Parietal lobe (tissue), 2 donors: Measurements from ENCODE around the gene PADI1.

DNA sequence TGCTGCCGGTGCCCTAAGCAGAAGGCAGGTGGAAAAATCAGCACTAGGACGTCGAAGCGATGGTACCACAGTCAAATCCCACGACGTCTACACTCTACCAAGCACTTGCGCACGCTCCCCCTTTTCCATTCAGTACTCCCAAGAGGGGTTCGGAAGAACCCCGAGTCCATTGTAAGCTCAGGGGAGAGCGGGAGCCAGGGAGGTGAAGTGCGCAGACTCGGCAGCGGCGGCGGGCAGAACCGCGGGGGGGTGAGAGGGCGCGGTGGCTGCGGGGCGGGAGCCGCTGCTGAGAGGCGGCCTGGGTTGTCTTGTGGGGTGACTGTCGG, 48.5 kb upstream of the CROCC start:
- RAMPAGE, long total RNA, result no peak

DNA sequence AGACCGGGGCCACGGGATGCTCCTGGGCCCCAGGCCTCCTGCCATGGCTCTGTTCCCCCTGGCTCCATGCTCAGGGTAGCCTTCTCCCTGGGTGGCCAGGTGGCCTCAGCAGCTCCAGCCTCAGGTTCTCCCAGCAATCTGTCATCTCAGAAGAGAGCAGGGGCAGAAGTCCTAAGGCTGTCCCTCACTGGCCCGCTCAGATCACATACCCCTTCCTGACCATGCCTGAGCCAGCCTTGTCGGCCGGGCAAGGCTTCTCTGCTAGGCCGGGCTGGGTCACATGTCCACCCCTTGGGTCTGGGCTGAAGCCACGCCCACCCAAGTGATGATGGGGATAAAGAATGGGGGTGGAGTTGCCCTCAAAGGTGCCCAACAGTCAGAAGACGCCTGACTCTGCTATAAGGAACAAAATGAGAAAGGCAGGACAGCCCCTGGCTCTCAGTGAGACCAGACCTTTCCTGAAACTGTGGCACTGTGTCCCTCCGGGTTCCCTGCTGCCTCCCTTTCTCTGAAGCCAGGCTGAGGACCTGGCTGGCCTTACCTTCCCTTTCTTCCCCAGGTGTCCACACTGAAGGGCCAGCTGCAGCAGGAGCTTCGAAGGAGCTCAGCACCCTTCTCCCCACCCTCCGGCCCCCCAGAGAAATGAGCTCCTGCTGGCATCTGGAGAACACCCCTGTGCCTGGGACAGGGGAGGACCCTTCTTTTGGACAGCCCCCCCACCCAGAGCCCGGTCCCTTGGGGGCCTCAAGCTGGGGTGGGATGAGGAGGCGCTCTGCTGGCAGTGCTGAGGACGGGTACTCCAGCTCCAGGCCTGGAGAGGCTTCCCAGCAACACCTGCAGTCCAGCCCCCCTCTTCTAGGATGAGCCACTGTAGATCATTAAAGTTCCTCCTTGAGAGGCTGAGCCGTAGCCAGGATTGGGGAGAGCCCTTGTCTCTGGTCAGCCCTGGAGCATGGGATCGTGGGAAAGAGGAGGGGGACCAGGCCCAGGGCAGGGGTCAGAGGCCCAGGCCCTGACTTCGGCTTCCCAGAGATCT, 8.3 kb downstream of the MFAP2 start:
- RAMPAGE, long total RNA, result no peak

- RAMPAGE, long total RNA, result no peak
Measured at GRCh38 chr1:16981346-16981729, 918 bp upstream of the MFAP2 start.

DNA sequence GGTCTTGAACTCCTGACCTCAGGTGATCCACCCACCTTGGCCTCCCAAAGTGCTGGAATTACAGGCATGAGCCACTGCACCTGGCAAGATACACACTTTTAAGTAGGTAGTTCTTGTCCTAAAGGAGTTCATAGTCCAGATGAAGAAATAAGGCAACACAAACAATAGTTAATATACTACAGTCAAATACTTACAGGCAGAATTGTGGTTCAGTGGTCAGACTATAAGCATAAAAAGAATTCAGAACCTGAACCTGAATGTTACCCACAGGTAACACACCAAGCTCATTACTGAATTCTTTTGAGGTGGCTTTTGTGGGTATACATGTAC, 1.8 kb downstream of the SDHB start:
- RAMPAGE, long total RNA, result no peak

DNA sequence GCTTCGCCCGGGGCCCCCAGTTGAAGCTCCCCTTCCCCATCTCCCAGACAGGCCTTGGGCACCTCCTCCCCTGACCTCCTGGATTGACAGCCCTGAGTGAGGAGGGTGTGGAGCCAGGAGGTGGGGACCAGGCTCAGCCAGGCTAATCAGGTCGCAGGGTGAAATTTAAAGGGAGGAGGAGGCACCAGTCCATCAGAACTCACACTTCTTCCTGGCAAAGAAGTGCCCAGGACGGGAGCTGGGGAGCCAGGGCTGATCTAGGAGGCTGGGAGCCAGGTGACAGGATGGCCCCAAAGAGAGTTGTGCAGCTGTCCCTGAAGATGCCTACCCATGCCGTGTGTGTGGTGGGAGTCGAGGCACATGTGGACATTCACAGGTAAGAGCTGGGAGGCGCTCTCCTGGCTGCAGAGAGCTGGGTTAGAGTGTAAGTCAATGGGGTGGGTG, at the start of gene PADI1:
PADI1 (plus strand) TSS at position 195 of the 444 bp plus-strand sequence.
- RAMPAGE, long total RNA, result no peak

DNA sequence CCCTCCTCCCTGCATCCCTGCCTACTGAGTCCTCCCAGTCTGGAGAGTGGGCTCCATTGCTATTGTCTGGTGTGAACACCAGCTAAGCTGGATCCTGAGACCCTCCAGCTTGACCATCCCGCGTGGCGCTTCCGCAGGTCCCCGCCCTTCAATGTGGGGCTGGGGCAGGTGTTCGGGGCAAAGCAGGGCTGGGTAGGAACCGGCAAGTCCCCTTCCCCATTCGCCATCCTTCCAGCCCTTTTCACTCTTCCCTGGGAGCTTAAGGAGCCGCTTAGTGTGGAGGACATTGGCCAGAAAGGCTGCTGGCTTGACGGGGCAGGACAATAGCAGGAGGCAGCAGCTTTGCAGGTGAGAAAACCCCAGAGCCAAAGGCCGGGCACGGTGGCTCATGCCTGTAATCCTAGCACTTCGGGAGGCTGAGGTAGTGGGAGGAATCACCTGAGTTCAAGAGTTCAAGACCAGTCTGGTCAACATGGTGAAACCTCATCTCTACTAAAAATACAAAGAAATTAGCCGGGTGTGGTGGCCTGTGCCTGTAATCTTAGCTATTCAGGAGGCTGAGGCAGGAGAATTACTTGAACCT, 32.3 kb downstream of the PADI6 start:
- RAMPAGE, long total RNA, result no peak

GRCh38 chr1:17406938-17407744, 32.3 kb downstream of the RCC2 start:
- RAMPAGE, long total RNA, result no peak

- RAMPAGE, long total RNA, result no peak
Measured at GRCh38 chr1:17410964-17411219, 28.6 kb downstream of the RCC2 start.

DNA sequence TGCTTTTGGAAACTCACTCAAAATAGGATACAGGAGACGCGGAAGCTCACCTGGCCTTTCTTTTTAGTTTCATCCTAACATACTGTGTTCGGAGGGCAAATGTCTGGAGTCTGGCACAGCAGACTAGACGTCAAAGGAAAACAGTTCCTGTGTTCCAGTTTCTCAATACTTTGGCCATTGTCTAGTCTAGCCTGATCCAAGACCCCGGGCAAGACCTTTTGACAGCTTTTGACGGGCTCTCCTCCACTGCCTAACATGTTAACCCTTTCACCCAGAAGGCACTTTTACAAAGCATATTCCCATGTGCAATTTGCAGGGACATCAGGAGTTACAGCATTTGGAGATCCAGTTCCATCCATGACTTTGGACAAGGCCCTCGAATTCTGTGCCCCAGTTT, 2.7 kb downstream of the RCC2 start:
- RAMPAGE, long total RNA, result no peak

GRCh38 chr1:17559233-17559776, 19.8 kb downstream of the ARHGEF10L start:
- RAMPAGE, long total RNA, result no peak

DNA sequence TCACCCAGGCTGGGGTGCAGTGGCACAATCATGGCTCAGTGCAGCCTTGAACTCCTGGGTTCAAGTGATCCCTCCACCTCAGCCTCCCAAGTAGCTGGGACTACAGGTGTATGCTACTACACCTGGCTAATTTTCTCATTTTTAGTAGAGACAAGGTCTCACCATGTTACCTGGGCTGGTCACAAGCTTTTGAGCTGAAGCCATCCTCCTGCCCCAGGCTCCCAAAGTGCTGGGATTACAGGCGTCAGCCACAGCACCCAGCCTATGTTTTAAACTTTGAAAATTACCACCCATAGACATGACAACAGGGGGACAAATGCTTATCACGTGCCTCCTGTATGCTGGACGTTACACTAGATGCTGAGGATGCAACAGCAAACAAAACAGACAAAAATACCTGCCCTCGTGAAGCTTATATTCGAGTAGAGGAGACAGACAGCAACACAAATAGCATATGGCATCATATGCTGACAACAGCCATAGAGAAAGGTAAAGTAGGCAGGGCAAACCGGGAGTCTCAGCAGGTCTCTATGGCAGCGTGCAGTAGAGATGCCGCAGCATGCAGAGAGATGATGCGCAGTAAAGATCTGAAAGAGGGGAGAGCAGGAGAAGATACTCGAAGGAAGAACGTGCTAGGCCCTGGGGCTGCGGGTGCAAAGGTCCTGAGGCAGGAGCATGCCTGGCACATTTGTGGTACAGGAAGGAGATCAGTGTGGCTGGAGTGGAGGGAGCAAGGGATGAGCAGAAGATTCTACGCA, 44.8 kb downstream of the ARHGEF10L start:
- RAMPAGE, long total RNA, result no peak

- RAMPAGE, long total RNA, result no peak
Measured at GRCh38 chr1:17586137-17587119, 46.9 kb downstream of the ARHGEF10L start.

DNA sequence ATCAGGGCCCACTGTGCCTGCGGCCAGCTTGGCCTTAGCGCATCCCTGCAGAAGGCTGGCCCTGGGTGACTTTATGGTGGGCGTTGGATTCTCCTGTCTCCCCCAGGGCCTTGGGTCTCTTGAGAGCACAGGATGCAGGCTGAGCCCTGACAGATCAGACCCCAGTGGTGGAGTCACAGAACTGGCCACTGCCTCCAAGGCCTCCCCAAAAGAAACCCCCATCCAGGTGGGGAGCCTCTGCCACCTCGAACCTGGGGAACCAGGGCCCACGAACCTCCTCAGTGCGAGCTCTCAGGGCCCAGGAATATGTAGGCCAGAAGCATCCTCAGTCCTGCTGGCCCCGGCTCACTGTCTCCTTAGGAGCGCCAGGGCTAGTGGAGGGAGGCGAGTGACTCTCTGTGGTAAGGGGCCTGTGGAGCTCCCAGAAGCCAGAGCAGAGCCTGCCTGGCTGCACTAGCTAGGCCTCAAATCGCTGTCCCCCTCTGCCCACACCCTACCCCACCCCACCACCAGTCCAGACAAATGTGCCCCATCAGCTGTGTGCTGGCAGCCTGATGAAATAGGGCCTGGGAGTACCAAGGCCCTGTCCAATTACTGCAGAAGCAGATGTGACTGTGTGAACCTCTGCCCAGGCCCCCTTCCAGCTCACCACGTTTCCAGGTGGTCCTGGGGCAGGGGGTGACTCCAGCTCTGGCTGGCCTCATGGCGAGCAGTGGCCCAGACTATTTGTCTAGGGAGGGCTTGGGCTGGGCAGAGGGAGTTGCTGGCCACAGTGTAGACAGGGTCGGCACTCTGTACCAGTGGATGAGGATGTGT, 103.5 kb upstream of the ACTL8 start:
- RAMPAGE, long total RNA, result no peak

GRCh38 chr1:18670020-18670737, 39.5 kb downstream of the PAX7 start:
- RAMPAGE, long total RNA, result no peak

- RAMPAGE, long total RNA, result no peak
Measured at GRCh38 chr1:18807235-18807819, 52.1 kb downstream of the TAS1R2 start.

GRCh38 chr1:18900977-18901717, 1.2 kb downstream of the ALDH4A1 start:
- RAMPAGE, long total RNA, result no peak

DNA sequence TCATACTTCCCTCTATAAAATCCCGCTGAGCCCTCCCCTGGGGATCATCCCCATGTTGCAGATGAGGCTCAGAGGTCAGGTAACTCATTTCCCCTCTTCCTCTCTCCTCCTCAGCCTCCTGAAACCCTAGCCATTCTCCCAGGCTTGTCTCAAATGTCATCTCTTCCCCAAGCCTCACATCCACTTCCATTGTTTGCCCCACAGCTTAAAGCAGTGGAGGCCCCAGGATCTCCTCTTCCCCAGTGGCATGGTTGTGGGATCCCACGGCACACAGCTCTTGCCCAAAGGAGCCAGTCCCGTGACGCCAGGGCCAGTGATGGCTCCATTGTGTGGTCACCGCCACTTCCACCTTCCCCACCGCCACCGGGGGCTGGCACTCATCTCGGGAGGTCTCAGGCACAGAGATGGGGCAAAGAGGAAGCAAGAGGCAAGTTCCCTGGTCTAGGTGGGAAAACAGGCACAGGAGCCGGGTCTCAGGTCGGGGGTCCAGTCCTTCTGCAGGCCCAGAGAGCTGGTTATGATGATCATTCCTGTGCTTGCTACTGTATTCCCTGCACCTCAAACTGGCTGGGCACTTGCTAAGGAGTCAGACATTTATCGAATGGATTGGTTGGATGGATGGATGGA, 22.9 kb upstream of the ALDH4A1 start:
- RAMPAGE, long total RNA, result no peak

GRCh38 chr1:18935670-18936371, 20.7 kb downstream of the IFFO2 start:
- RAMPAGE, long total RNA, result no peak

DNA sequence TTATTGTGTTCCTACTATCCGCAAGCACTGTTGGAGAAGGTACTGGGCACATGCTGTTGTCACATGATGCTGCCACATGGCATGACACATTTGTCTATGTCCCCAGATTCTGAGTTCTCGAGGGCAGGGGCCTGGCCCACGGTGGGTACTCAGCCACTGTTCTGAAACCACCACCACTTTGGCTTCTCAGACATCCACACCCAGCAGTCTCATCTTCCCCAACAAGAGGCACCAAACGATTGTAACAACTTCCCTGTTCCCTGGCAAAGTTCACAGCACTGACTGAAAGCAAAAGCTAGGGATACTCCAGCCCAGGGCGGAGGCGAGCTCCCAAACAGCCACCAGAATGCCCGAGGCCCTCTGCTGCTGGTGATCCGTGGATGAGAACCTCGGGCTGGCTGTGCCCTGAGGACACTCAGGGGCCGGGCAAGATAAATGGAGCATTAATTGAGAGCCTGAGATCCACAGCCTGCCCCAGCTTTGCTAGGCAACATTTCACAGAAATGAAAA, 9.5 kb downstream of the IFFO2 start:
- RAMPAGE, long total RNA, result no peak

GRCh38 chr1:18950402-18951316, 5.8 kb downstream of the IFFO2 start:
- RAMPAGE, long total RNA, result no peak